Neutrophil (primary cell): ENCODE measurements around a stretch of chr1.

DNA sequence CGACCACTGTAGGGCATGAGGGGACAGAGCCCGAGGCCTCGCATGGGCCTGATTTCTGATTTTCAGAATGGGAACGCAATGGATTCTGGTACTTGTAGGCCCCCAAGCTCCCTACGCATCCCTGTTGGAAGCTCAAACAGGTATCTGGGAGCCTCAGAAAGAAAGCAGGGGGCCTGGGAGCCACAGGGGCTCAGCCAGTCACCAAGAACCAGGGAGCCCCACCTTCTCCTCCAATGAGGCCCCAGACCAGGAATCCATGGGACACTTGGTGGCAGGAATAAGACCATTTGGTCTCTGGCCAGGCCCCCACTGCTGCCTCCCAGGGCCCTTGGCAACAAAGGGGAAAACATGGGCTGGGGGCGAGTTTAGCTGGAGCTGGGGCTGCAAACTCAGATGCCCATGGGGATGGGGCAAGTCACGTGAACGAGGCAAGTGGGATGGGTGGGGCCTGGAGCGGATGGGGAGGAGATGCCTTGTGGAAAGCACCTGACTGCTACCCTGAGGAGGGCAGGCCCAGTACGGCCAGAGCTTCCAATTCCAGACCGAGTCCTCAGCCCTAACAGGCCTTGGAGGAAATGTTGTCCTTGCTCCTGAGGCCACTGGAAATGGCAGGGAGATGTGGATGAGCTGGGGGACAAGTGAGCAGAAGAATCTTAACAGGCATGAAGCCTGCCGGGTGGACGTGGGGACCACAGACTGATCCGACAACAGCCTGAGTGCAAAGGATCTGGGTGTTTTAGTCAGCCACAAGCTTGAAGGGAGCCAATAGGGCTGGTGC lies 19.4 kb downstream of the RUNX3 start:
- PRO-cap: no peak

DNA sequence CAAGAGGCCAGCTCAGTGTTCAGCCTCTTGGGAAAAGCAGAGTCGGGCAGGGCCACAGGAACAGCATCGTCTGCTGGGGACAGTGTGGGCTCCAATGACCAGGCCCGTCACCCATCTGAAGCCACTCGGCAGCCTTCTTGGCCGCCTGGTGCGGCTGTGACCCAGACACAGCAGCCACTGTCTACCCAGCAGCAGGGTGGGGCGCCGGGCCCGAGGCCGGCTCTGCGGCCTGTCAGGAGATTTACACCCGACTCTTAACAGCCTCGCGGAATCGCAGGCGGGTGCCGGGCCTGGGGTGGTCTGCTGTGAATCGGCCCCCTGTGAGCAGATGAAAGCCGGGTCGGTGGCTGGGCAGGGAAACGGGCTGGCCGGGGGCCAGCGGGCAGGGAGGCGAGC lies 15.9 kb downstream of the RUNX3 start:
- PRO-cap: no peak

GRCh38 chr1:24914755-24915262 lies 15.3 kb downstream of the RUNX3 start:
- PRO-cap: no peak

DNA sequence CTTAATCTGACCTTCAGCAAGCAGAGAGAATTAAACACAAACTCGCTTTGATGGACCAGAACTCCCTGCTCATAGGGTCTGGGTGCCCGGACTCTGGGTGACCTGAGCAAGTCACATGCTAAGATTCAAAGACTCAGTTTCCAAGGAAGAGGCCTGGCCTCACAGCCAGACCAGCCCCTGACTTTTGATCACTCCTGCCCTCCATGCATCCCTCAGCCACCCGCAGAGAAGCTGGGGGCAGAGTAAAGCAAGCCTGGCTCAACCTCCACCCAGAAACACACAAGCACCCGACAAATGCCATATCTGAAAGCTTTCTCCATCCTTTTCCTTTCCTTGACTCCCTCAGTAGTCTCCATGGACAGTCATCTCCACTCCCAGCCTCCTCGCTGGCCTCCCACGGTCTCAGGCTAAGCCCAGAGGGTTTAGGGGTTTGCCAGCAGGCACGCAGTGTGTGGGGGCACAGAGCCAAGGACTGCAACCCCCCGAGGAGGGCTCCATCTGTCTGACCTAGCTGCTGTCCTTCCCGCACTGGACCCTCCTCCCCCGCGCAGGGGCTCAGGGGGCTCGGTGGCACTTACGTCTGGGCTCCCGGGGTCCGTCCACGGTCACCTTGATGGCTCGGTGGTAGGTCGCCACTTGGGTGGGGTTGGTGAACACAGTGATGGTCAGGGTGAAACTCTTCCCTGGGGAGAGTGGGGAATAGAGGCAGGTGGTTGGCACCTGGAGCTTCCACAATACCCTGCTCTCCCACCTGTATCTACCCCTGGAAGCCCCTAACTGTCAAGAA lies 11.2 kb downstream of the RUNX3 start:
- PRO-cap: no peak

- PRO-cap: no peak
Observed at GRCh38 chr1:24925193-24925456, 5.0 kb downstream of the RUNX3 start.

DNA sequence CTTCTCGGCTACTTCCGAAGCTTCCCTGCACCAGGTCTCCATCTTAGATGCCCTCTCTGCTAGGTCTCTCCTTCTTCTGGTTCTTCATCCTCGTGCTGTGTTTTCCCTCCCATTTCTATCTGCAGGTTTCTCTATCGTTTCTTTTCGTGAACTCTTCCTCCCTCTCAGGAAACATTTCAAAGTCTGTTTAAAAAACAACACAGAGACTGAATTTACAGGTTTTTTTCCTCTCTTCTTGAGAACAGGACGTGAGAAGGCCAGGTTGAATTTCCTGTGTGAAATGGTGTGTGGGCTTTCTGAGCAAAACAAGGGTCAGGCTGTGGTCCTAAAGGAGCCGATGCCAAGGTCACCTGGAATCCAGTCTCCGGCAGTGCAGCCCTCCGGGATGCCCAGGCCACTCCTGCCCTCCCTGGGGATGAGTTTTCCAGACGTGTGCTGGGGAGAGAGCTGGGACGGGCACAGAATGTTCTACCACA lies 62.6 kb upstream of the RUNX3 start:
- PRO-cap: no peak

GRCh38 chr1:25029402-25029696 lies 99.3 kb upstream of the RUNX3 start:
- PRO-cap: no peak

GRCh38 chr1:25095701-25096137 lies 136.6 kb downstream of the SYF2 start:
- PRO-cap: no peak

GRCh38 chr1:25146294-25146948 lies 85.9 kb downstream of the SYF2 start:
- PRO-cap: no peak

GRCh38 chr1:25198650-25199142 lies 33.6 kb downstream of the SYF2 start:
- PRO-cap: no peak

GRCh38 chr1:25334578-25334849 lies 3.6 kb upstream of the TMEM50A start:
- PRO-cap: no peak

- PRO-cap: no peak
Observed at GRCh38 chr1:25472678-25473461, 42.2 kb downstream of the MACO1 start.

DNA sequence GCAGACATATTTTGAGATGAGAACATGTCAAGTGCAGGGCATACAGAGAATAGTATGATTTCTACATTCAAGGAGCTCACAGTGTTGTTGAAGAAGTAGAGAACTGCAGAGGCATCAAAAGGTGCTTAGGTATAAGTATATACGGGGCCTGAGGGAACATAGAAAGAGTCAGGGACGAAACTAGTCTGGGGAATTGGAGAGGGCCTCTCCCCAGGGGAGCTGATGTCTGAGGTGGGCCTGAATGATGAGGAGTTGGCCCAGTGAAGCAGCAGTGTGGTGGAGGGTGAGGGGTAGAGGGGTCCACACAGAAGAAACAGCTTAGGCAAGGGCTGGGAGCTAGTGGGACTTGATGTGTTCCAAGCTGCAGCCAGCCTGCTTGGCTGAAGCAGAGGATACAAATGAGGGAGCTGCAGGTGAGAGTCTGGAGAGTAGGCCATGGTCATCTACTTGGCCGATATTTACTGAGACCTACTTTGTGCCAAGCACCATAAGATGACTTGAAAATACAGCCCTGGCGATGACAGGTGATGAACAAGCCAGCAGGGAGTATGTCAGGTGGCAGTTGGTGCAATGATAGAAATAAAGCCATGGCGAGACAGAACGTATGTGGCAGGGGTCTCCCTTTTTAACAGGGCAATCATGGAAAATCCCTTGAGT lies 51.5 kb upstream of the LDLRAP1 start:
- PRO-cap: no peak

GRCh38 chr1:25559921-25560558 lies 16.6 kb downstream of the LDLRAP1 start:
- PRO-cap: no peak

DNA sequence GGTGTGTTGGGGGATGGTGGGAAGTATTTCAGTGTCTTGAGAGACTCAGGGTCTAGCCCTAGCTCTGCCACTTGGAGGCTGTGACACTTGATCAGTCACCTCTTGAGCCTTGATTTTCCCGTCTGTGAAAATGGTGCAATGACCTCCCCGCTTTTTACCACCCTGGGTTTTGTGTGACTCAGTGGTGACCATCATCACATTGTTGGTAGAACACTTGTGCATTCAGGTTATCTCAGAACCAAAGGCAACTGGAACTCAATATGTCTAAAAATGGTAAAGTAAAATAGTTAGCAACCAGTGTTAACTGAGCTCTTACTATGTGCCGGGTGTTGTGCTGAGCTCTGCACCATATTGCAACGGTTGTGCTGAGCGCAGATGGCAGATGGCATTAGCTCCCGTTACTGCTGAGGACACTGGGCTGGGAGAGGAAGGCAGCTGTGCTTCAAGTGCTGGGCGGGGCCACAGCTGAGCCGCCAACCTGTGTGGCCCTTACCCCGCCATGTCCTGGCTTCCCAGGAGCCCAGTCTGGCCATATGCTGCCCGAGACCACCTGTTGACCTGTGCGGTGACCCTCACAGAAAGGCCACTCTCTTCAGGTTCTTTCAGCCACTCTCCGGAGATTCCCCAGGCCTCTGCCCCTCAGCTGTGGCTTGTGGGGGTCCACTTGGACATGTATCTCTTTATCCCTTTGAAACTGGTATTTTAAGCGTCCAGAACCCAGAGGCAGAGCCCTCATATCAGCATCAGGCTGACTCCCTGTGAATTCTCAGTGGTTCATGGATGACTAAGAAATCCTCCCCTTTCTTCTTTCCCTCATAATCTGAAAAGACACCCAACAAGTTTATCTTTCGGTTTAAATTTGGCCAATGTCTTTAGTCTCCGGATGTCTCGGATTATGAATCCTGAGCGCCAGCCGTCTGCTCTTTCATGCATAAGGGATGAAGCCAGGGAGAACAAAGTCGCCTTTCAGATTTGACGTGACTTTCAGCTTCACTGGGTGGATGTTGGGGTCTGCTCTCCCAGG lies 26.3 kb downstream of the LDLRAP1 start:
- PRO-cap: no peak

DNA sequence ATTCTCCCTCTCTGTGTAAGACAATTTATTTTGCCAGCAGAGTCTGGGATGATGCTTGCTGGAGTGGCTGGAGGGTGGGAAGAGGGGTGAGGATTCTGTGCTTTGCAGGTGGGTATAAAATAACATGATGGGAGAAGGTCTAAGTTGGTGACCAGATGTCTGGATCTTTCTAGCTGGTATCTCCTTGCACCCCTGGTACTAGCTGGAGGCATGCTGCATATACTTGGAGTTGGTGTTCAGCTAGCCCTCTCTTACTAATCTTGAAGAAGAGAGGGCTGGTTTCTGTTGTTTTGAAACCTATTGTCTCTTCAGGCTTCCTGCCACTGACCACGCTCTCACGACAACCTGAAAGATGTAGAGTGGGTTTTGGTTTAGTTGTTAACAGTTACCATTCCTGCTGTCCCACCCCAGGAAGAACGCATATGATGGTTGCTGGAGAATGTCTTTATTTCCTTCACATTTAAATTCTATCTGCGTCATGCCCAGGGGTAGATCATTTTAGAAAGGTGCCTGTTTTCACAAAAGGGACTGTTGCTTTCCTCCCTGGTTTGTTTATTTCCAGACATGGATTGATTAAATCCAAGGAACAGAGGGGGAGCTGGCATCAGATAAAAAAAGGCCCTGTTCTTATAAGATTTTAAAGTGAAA lies 3.6 kb downstream of the MAN1C1 start:
- PRO-cap: no peak

- PRO-cap: no peak
Observed at GRCh38 chr1:25743992-25744630, 55.9 kb upstream of the SELENON start.

DNA sequence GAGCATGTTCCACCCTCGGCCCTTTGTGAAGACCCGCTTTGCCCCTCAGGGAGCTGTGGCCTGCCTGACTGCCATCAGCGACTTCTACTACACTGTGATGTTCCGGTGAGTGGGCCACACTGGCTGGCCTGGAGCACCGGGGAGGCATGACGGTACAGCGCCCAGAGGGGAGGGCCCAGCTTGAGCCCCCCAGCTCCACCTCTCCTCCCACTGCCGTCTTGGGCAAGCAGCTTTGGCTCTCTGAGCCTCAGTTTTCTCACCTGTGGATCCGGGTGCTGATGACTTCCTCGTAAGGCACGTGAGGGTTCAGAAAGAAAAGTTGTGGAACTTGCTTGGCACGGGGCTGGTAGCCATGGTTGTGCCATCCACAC lies 9.0 kb downstream of the SELENON start:
- PRO-cap: no peak

GRCh38 chr1:25816090-25816762 lies 3.5 kb upstream of the MTFR1L start:
- PRO-cap: no peak

DNA sequence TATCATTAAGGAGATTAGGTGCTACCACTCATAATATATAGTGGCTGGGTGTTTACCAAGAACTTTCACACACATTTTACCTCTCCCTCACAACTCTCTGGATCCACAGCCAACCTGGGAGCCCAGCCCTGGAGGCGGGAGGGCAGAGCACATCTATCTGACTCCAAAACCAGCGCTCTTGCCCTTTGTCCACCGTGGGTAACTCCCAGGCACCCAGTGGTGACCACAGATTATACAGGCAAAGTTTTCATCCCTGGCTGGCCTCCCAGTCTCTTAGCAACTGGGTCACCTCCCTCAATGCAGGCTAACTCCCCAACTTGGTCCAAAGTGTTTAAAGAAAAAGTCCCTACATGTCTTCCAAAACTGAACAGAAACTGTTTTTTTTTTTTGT lies 2.4 kb downstream of the PAQR7 start:
- PRO-cap: no peak